Thyroid gland (tissue), 7 donors: ENCODE results near the gene PPP6R3.

DNA sequence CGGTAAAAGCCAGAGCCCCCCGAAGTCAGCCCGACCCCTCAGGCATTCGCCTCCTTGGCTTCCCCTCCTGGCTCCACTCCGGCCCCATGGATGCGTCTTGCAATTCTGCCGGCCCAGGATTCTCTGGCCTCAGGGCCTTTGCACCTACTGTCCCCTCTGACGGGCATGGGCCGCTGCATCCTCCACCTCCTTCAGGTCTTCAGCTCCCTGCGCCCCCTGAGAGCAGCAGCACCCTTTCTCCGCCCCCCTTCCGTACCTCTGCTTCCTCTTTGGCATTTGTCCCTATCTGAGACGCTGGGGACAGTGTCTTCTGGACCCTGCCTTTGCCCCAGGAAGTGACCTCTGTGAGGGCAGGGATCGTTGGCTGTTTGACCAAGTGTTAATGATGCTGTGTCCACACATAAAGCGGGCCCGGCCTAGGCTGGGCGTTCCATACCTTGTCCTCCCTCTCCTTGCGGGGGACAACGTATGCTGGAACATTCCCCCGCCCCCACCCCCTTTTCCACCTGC, 3.8 kb upstream of the NUDT8 start:
- PRO-cap, 2 experiments = peak in 1 of 2 experiments; most common minus-strand start position 75 of the sequence (in 1)
- RAMPAGE, long total RNA, 5 experiments = no peak in any of the 5 experiments

DNA sequence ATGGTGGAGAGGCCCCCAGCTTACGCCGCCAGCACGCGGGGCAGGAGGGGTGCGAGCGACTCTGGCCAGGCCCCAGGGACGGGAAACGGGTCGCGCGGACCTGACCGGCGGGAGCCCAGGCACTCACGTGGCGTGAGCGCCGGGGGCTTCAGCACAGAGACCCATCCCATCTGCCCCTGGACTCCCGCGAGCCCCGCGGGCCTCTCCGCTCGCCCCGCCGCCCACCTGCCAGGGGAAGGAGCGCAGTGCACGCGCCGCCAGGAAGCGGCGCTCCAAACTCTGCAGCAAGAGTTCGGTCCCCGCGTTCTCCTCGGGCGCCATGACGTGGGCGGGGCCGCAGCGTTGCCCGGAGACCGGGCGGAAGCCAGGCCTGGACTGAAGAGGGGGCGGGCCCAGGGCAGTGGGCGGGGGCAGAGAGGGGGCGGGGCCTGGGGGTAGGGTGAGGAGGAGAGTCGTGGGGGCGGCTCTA, 130.6 kb upstream of the ALDH3B2 start:
- PRO-cap, 2 experiments = peak in 2 of 2 experiments; most common minus-strand start position 281 of the sequence (in 2)
- RAMPAGE, long total RNA, 5 experiments = start-site peak on the minus strand in 5 of 5 experiments, centred at positions 325 to 349 of the sequence, 13 to 126 reads per replicate

- PRO-cap, 2 experiments = no peak in any of the 2 experiments
- RAMPAGE, long total RNA, 5 experiments = no peak in any of the 5 experiments
These were observed 83.3 kb downstream of the UNC93B1 start for GRCh38 chr11:67920602-67920964.

DNA sequence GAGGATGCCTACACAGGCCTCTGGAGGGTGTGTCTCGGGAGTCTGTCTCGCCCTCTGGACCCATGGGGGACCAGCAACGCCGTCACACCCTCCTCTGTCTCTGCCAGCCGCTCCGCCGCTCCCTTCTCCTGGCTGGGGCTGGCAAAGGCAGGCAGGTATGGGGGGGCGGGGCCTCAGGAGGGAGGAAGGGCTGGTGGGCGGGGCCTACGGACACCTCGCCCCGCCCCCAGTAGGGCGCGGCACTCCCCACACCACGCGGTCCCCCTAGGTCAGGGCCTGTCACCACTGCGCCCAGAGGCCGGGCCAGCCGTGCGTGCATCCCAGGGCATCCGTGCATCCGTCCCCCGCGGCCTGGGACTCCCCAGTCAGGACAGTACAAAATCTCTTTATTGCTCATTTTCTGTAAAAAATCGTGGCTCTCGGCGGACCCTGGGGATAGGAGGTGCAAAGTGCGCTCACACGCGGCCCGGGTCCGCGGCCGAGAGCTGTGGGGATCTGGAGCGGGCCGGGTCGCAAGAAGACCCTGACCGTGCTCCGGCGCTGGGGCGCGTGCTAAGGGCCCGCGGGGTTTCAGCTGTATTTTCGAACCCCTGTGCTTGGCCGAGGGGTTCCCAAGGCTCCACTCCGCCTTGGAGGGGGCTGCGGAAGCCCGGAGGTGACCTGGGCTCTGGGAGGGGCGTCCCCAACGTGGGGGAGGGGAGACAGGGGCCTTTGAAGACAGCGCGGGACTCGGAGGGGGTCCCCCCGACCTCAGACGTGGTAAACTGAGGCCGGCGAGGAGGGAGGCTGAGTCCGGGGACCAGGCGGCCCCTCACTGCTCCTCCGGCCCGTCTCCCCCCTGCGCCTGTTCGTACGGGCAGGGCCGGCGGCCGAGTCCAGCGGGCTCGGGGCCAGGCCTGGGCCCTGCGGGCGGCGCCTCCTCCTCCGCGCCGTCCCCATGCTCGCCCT, 12.9 kb downstream of the UNC93B1 start:
- PRO-cap, 2 experiments = no peak in any of the 2 experiments
- RAMPAGE, long total RNA, 5 experiments = no peak in any of the 5 experiments

DNA sequence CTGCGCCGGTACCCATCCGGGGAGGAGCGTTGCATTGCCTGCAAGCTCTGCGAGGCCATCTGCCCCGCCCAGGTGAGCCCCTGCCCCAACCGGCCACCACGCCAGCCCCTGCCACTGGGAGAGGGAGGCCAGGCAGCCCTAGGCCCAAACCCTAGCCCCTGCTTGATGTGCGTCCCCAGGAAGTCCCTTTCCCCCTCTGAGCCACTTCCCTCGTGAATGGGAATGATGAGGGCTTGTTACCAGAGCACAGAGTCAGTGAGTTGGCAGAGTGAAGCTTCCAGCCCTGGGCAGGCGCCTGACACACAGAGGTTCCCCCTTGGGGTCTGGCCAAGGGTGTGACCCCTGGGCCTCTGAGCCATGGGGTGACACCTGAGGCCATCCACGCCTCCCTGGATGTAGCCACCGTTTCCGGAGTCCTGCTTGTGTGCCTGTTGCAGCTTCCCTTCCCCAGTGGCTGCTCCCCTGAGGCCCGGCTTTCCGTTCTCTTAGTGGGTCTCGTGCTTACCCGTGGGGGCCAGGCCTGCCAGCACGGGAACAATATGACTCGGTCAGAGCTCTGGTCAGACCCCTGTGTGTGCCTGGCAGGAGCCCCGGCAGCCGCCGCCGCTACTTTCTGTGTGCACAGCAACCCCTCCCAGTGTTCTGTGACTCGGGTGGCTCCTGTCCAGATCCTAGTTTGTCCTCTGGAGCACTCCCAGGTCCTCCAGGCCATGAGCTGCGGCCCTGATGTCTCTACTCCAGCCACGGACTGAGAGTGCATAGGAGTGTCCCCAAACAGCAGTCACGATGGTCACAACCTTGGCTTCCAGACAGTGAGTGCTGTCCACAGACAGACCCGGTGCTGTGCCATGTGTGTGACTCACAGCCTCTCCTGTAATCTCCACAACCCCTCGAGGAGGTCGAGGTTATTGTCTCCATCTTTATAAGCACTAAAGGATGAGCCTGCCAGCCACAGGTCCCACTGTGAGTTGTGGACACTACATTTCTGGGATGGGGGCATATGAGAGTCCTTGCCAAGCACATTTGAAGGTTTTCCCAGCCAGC, 3.1 kb downstream of the NDUFS8 start:
- PRO-cap, 2 experiments = no peak in any of the 2 experiments
- RAMPAGE, long total RNA, 5 experiments = no peak in any of the 5 experiments

- PRO-cap, 2 experiments = peak in 2 of 2 experiments; most common plus-strand start chr11:68040548 (in 2); most common minus-strand start chr11:68040418 (in 2)
- RAMPAGE, long total RNA, 5 experiments = start-site peak on the plus strand in 1 of 5 experiments, at chr11:68040508-68040531 at its widest, 13 reads per replicate
These were observed 1.5 kb downstream of the TCIRG1 start for GRCh38 chr11:68040103-68041031.

GRCh38 chr11:68041032-68042088, 2.5 kb downstream of the TCIRG1 start:
- PRO-cap, 2 experiments = no peak in any of the 2 experiments
- RAMPAGE, long total RNA, 5 experiments = no peak in any of the 5 experiments

GRCh38 chr11:68053681-68054643, 15.1 kb downstream of the TCIRG1 start:
- PRO-cap, 2 experiments = no peak in any of the 2 experiments
- RAMPAGE, long total RNA, 5 experiments = no peak in any of the 5 experiments

- PRO-cap, 2 experiments = no peak in any of the 2 experiments
- RAMPAGE, long total RNA, 5 experiments = no peak in any of the 5 experiments
These were observed 9.6 kb downstream of the C11orf24 start for GRCh38 chr11:68261983-68262671.

DNA sequence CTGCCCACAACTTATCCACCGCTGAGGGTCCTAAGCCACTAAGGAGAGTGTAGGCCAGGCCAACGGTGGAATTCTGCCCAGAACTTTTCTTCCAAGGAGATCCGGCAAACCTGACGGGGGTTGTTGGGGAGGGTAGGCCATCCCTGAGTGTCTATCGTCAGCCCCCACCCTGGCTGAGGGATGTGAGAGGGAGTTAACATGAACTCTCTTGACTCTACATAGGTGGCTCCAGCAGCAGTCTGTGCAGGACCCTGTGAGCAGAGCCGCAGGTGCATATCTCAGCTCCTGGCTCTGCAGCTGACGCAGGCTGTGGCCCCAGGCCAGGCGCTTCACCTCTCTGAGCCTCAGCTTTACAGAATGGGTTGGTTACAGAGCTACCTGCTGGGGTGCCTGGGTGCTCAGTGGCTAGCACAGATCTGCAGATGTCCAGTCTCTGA, 16.1 kb upstream of the LRP5 start:
- PRO-cap, 2 experiments = no peak in any of the 2 experiments
- RAMPAGE, long total RNA, 5 experiments = no peak in any of the 5 experiments

DNA sequence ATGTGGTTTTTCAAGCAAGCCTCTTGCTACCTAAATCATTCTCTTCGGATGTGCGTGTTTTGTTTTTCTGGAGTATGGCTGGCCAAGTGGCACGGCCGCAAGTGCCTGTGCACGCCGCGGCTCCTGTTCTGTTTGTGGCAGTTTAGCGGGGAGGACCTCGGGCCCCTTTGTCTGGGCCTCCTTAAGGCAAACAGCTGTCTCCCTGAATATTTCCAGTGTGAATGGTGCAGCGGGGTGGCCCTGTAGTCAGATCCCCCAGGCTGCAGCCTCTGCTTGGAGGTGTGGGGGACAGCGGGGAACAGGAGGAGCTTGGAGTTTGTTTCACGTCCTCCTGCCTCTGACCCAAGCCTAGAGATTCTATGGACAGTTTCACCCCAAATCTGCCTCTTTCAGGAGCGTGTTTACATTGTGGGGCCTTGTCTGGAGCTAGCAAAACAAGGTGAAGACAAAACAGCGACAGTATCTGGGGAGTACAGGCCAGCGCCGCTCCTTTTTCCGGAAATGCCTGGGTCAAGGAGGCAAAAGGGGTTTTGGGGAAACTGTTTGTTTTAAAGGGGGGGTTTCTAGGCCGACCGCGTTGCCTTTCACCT, 1.3 kb downstream of the LRP5 start:
- PRO-cap, 2 experiments = peak in 1 of 2 experiments; most common minus-strand start position 125 of the sequence (in 1)
- RAMPAGE, long total RNA, 5 experiments = no peak in any of the 5 experiments

DNA sequence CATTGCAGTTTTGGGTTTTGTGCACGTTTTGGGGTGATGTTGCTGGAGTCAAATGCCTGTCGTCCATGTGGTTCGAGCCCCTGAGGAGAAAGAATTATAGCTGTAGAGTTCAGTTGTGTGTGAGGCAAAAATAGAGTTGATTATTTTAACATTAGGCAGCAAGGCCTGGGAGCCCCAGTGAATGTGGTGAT, 1.7 kb downstream of the LRP5 start:
- PRO-cap, 2 experiments = no peak in any of the 2 experiments
- RAMPAGE, long total RNA, 5 experiments = no peak in any of the 5 experiments

- PRO-cap, 2 experiments = peak in 2 of 2 experiments; most common minus-strand start chr11:68349566 (in 2)
- RAMPAGE, long total RNA, 5 experiments = no peak in any of the 5 experiments
These were observed 37.1 kb downstream of the LRP5 start for GRCh38 chr11:68349453-68349925.

GRCh38 chr11:68396249-68397040, 64.1 kb upstream of the PPP6R3 start:
- PRO-cap, 2 experiments = no peak in any of the 2 experiments
- RAMPAGE, long total RNA, 5 experiments = no peak in any of the 5 experiments

GRCh38 chr11:68400875-68401296, 59.7 kb upstream of the PPP6R3 start:
- PRO-cap, 2 experiments = no peak in any of the 2 experiments
- RAMPAGE, long total RNA, 5 experiments = no peak in any of the 5 experiments

- PRO-cap, 2 experiments = no peak in any of the 2 experiments
- RAMPAGE, long total RNA, 5 experiments = no peak in any of the 5 experiments
These were observed 57.2 kb upstream of the PPP6R3 start for GRCh38 chr11:68403356-68403827.

DNA sequence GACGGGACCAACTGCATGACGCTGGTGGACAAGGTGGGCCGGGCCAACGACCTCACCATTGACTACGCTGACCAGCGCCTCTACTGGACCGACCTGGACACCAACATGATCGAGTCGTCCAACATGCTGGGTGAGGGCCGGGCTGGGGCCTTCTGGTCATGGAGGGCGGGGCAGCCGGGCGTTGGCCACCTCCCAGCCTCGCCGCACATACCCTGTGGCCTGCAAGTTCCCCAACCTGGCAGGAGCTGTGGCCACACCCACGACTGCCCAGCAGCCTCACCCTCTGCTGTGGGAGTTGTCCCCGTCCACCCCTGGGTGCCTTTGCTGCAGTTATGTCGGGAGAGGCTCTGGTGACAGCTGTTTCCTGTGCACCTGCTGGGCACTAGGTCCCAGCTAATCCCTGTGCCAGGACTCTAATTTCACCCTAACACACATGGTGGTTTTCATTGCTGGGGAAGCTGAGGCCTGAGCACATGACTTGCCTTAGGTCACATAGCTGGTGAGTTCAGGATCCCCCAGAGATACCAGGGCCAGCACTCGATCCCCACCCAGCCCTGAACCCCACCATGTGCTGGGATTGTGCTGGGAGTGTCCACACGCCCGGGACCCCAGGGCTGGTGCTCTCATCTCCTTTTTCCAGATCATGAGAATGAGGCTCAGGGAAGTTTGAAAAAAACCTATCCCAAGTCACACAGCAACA, 48.9 kb upstream of the PPP6R3 start:
- PRO-cap, 2 experiments = no peak in any of the 2 experiments
- RAMPAGE, long total RNA, 5 experiments = no peak in any of the 5 experiments

GRCh38 chr11:68446081-68446905, 14.3 kb upstream of the PPP6R3 start:
- PRO-cap, 2 experiments = no peak in any of the 2 experiments
- RAMPAGE, long total RNA, 5 experiments = start-site peak on the plus strand in 1 of 5 experiments, at chr11:68445971-68446497 at its widest, 12 reads per replicate

- PRO-cap, 2 experiments = peak in 2 of 2 experiments; most common plus-strand start chr11:68460752 (in 2)
- RAMPAGE, long total RNA, 5 experiments = start-site peak on the plus strand in 4 of 5 experiments, at chr11:68460746-68460767 at its widest, 721 to 1,779 reads per replicate
These were observed at the start of gene PPP6R3 for GRCh38 chr11:68460655-68460881. Gene PPP6R3 (plus strand): TSS chr11:68460752.

GRCh38 chr11:68595810-68596422, 88.4 kb upstream of the GAL start:
- PRO-cap, 2 experiments = no peak in any of the 2 experiments
- RAMPAGE, long total RNA, 5 experiments = no peak in any of the 5 experiments